Airway epithelial cell (primary cell): ENCODE measurements around a stretch of chr10.

GRCh38 chr10:3493859-3495247 is 290.7 kb downstream of the KLF6 start:
- RAMPAGE, long total RNA, result no peak

DNA sequence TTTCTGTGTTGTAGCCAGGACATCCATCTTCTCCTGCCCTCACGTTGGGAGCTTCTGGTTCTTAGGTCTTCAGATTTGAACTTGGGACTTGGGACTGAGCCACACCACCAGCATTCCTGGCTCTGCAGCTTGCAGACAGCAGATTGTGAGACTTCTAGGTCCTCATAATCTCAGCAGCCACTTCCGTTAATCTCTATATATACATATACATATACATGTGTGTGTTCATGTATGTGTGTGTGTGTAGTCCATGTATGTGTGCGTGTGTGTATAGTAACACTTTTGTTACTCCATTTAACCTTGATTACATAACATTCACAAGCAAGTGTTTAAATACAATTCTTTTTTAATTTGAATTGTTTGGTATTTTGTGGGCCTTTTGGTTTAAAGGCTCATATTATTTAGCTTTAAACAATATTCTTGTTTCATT is 42.7 kb downstream of the KLF6 start:
- RAMPAGE, long total RNA, result no peak

DNA sequence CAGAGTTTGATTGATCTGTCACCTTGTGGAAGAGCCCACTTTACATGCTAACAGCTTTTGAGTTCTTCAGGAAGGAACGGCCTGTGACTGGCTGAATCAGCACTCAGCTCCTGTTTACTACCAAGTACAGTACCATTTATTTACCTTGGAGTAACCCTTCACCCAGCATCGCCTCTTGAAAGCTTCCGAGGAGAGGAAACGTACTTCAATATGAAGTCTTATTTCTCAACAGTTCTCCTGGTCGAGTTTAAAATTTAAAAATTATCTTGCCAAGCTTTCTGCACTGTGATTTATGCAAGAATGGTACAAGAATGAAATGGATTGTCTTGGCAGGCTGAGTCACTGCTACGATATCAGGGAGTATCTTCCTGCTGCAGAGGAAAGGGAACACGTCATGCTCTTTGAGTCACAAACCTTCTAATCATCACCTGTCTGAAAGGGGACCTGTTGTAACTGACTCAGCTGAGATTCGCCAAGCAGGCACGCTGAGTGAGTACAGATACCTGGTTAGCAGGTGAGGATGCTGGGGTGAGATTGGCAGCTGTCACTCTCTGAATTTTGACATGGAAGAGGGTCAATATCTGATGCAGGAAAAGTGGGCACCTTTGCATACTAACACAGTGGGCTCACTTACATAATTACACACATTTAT is 30.1 kb downstream of the KLF6 start:
- RAMPAGE, long total RNA, result no peak

DNA sequence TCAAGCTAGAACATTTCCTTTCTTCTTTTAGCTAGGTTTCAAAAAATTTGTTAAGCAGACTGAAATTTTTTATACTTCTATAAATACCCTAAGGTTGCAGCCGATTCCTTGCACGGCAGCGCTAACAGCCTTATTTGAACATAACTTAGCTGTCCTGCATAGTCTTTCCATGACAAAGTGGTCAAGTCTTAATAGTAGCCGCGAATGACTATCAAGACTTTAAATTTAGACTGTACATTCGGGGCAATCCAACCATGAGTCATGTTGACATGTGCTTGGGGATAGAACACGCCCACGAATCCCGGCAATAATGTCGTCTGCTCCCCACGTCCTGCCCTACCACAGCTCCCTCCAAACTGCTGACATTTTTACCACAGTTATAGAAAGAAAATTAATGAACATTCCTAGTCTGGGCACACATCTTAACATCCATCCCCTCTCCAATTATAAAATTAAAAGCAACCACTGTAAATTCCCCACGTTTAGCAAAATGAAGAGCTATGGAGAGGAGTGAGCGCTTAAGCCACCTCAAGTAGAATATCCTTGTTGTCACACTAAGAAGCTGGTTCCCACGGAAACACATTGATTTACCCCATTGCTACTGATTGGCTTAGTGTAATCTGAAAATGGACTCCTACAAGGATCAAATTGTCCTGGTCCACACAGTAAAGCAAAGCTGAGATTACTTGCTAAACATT is 9.7 kb downstream of the KLF6 start:
- RAMPAGE, long total RNA, result no peak

GRCh38 chr10:3781569-3781948 is 3.5 kb downstream of the KLF6 start:
- RAMPAGE, long total RNA, result no peak

GRCh38 chr10:3783047-3783331 is 2.0 kb downstream of the KLF6 start:
- RAMPAGE, long total RNA, result no peak

- RAMPAGE, long total RNA, result no peak
These were observed 9.7 kb upstream of the KLF6 start for GRCh38 chr10:3794693-3795056.

GRCh38 chr10:3805625-3806351 is 20.8 kb upstream of the KLF6 start:
- RAMPAGE, long total RNA, result no peak

DNA sequence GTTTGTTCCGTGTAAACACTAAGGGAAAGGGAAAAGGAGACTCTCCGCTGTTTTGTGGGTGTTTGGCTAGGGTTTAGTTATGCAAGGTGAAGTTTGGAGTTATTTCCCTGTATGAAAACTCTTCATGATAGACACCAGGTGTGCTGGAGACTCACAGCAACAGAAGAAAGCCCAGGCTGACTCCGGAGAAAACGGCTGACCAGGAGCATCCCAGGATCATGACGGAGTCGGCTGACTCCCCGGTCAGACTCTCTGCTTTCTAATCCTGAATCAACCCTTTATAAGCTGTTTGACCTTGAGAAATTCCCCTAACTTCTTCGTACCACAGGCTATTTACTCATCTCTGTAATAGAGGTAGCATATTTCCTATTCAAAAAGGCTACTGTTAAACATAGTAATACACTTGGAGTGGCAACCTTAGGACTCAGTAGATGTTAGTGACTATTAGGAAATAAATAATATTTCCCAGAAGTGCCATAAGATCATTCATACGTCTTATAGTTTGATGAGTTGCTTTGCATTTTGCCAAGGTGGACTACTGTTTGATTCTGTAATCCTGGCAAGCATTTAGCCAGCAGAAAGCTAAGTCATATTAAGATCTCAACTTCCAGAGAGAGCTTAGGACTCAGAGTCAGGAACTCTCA is 94.3 kb upstream of the KLF6 start:
- RAMPAGE, long total RNA, result no peak

DNA sequence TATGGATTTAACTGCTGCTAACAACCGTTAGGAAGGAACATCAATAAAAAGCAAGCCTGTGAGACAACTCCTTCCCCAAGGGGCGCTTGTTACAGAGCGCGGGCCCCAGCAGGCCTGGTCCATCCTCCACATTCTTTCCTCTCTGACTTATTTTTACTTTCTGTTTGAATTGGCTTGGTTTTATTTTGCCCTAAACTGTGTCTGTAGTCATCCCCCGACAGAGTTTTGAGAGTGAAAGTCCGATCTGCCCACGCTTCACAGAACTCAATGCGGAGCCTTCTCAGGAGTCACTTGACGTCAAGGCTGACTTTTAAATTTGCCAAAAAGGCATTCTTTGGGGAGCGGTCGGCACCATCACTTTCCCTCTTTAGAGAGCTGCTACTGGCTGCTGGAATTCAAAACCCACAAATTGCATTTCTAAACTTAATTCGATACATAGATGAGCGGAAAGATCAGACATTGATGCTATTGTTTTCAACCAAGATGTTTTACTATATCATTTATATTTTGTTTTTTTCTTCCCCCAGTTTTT is 150.2 kb upstream of the KLF6 start:
- RAMPAGE, long total RNA, result no peak

GRCh38 chr10:3974975-3975559 is 190.1 kb upstream of the KLF6 start:
- RAMPAGE, long total RNA, result no peak

DNA sequence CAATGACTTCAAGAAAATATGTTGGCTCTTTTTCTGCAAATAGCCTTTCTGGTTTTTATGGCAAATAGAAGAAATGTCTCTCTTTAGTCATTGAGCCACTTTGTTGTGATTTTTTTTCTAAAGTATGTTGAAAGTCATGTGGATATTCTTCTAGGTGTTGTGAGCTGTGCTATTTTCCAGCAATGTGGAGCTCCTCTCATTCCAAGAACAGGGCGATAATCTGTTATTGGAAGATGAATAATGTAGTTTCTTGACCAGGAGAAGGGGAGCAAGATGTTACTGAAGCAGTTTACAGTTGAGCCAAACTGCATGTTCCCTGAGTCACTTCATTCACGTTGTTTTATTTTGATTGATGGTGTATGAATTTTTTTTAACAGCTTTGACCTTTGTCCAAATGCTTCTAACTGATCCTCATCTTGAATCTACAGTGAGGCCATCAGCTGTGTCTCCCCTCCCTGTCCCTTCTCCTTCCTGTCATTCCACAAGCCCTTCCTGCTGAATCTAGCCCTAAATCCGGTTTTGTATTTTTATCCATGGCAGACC is 277.0 kb upstream of the KLF6 start:
- RAMPAGE, long total RNA, result no peak

- RAMPAGE, long total RNA, result no peak
These were observed 282.6 kb upstream of the KLF6 start for GRCh38 chr10:4067262-4068259.

DNA sequence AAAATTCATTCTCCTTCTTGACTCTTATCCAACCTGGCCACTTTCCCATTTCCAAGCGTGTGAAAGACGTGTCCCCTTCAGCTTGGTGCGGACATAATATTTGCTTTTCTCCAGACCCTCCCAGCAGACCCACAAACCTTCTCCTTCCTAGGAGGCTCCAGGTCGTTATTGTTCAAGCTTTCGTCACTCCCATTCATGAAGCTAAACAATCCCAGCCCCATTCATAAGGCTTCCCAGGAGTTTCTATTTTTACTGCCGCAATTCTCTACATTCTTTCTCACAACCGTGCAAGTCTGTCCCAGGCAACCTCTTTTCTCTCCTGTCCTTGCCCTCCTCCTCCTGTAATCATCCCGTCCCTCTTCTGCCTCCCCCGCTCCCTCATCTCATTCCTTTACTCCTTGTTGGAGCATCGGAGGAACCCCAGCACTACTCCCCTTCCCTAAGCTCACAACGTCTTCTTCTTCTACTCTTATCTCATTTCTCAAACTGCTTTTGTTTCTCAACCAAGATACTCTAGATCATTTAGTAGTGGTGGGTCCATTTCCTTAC is 301.4 kb upstream of the KLF6 start:
- RAMPAGE, long total RNA, result no peak

DNA sequence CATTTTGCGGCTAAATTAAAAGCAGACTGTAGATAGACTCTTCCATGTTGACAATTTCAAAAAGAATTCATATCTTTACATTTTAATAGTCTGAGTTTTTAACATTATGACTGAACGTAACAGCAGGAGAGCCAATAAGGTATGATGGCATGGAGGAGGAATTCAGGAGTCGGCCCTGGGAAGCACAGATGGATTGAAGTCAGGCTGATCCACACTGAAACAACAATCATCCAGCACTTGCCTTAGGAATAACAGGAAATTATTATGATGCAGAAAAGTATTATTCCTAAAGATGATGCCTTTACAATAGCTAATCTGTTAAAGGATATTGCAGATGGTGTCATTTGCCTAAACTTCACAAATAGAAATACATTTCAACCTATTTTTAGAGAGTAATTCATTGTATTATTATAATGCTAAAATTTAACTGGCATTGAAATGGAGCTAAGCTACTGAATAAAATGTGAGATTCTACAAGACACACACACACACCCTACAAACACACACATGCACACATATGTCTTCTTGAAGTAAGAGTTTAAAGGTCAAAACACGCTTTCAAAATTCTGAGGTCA is 456.0 kb upstream of the KLF6 start:
- RAMPAGE, long total RNA, result no peak

- RAMPAGE, long total RNA, result no peak
These were observed 42.2 kb downstream of the AKR1E2 start for GRCh38 chr10:4868036-4868825.

- RAMPAGE, long total RNA, result no peak
These were observed 48.9 kb upstream of the AKR1C1 start for GRCh38 chr10:4914133-4914899.

- RAMPAGE, long total RNA, result no peak
These were observed 21.6 kb upstream of the AKR1C1 start for GRCh38 chr10:4941397-4942149.

- RAMPAGE, long total RNA, result no peak
These were observed 9.3 kb downstream of the AKR1C1 start for GRCh38 chr10:4972401-4973112.

GRCh38 chr10:5099270-5099767 is 5.1 kb downstream of the AKR1C3 start:
- RAMPAGE, long total RNA, result no peak